Ishikawa (cell line): Measurements from ENCODE around the genes GAL3ST1, SMTN and LIMK2.

DNA sequence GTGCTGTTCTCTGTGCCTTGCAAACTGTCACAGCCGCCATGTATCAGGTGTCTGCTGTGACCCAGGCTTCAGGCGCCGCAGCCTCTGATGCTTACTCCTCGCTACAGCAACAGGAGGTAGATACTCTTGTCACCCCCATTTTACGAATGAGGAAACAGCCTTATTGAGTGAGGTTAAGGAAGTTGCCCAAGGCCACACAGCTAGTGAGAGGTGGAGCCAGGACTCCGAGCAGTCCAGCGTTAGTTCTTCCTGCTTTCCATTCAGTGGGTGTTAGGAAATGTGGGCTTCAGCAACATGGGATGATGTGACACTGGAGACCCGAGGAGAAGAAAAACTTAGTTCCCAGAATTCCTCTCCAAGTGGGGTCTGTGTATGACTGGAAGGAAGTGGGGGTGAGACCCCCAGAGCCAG, 14.3 kb downstream of the RNF215 start:
- RRBS = no CpG with 5 or more reads among the region's 8 CpGs

GRCh38 chr22:30422729-30423528, 2.6 kb upstream of the MTFP1 start:
- RRBS = 2% methylated on average over 6 of the region's 28 CpGs

DNA sequence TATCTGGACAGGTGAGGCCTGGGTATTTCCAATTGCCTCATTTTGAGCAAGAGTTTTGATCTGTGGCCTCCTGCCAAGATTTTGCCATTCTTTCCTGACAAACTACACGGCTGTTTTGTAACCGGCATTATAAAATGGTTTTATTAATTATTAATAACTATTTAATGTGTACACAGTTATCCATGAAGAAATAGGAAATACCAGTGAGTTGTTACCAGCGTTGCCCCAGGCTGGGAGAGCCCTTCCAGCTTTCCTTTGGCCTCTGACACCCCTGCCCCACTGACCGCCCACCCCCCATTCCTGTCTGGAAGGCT, 14.9 kb upstream of the SEC14L3 start:
- RRBS = no CpG with 5 or more reads among the region's 4 CpGs

GRCh38 chr22:30573599-30573878, 926 bp downstream of the GAL3ST1 start:
- RRBS = no CpG with 5 or more reads among the region's 6 CpGs

- RRBS = 35% methylated on average over 44 of the region's 79 CpGs
Measured at GRCh38 chr22:30573879-30575064, at the start of gene GAL3ST1. Gene GAL3ST1 (minus strand): TSS chr22:30574665.

DNA sequence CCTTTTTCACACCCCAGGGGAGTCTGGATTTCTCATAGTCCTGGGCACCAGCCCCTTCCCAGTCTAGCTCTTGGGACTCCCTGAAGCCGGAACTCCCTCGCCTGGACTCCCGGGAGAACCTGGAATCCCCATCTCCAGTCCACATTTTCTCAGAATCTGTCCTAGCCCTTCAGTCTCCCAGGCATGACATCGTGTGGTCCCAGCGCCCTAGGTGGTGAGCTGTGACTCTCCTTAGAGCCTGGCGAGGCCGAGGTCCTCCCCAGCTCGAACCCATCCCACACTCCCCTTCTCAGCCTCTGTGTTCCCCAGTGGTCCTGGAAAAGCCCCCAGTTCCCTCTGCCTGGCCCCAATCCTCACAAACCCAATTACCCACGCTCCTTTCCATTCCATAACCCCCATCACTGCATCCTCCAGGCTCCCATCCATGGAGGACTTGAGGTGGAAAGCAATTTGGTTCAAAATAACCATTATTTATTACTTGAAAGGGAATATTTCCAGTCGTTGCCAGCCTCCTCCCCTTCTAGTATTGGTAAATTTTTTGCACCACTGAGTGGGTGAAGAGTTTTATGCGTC, 811 bp upstream of the DUSP18 start:
- RRBS = 34% methylated on average over 1 of the region's 11 CpGs

- RRBS = no CpG with 5 or more reads among the region's 6 CpGs
Measured at GRCh38 chr22:30836125-30836692, 132.4 kb downstream of the MORC2 start.

DNA sequence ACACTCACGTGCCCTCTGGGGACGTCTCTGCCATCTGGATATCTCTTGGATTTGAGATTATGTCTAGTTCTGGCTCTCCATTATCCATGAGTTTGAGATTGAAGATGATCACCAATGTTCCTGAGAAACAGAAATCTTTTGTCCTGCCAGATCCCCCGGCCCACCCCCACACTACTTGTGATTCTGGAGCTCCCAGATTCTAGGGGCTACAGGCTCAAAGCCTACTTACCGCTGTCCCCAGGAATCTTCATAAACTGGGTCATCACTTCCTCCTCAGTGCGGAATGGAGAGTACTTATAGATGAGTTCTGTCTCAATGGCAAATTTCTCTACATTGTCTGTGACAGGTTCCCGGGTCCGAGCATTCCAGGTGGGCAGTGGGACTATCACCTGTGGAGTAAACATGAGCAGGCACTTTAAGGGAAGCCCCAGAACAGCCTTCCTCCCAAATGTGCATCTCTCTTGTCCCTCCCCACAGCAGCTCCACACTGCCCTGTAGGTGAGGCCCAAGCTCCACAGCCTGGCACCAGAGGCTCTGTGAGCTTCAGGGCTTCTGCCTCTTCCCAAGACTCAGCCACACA, 26.6 kb downstream of the MORC2 start:
- RRBS = no CpG with 5 or more reads among the region's 7 CpGs

DNA sequence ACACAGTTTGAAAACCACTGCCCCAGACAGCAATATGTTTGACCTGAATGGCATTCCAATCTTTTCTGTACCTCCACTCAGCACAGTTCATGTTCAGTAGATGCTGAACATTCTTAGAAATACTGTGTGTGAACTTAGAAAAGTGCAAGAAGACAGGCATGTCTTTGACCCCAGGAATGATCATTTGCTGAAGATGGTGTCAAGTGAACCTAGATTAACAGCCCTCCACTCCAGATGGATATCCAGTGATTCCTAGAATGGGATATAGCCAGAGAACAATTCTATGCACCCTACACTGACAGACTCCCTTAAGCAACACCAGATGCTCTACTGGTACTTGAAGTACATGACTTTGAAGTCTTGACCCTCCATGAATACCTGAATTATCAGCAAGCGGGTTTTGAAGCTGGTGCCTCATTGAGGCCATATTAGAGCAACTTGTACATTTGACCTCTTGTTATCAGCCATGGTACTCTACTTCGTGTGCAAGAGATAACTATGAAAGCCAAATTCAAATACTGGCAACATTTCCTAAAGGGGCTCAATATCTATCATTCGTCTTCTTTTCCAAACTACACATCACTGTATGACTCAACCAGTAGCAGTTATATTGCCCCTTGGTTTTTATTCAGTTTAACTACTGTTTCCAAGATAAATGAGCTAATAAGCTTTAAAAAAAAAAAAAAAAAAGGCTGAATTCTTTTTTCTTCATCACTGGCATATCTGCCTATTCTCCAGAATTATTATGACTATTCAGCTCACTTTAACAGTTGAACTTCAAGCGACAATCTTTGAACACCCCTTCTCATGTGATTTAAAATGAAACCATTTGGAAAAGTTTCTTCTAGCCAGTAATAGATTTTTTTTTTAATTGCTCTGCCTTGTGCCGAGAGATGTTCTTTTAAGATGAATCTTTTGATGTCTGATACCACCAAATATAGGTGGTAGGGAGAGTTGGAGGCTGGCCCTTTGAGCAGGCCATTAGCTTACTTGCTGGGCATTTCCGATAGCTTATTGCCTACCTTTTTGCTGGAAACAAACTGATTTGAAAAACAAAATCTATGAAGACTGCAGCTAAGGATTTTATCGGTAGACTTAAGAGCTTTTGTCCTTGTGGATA, 7.2 kb upstream of the MORC2 start:
- RRBS = no CpG with 5 or more reads among the region's 7 CpGs

DNA sequence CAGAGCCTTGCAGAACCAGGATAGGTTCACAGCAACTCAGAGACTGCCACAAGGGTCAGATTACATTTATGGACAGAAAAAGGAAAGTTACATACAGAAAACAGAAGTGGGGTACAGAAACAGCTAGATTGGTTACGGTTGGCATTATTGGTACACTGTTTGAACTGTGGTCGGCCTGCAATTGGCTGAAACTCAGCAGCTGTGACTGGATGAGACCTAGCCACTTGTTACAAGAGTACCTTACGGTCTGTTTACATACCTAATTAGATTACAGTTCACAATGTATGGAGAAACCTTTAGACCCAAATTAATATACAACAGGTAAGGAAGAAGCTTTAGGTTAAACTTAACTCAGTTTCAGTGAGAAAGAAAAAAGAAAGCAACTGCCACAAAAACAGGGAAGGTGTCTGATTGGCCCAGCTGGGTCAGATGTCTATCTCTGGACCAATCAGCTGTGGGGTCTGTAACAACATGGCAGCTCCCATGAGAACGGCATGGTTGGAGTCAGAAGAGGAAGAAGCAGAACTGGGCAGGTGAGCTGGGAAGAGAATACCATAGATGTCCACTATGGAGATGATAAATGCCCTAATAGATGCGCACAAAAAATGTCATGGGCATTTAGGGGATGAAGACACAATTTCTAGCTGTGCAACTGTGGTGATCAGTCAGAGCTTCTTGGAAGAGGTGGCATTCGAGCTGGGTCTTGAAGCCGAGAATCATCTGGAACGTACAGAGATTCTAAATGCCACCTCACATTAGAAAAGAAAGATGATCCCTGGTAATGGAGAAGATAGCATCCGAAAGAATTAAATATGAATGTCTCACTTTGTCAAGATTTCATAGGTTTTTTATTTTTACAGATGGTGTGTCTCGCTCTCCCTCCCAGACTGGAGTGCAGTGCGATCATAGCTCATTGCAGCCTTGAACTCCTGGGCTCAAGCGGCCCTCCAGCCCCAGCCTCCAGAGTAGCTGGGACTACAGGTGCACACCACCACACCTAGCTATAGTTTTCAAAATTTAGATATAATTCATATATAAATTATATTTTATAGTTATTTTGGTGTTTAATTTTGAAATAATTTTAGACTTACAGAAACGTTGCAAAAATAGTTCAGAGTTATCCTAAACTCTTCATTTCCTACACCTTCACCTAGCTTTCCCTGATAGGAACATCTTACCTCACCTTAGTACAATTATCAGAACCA, 17.1 kb upstream of the SMTN start:
- RRBS = no CpG with 5 or more reads among the region's 13 CpGs

DNA sequence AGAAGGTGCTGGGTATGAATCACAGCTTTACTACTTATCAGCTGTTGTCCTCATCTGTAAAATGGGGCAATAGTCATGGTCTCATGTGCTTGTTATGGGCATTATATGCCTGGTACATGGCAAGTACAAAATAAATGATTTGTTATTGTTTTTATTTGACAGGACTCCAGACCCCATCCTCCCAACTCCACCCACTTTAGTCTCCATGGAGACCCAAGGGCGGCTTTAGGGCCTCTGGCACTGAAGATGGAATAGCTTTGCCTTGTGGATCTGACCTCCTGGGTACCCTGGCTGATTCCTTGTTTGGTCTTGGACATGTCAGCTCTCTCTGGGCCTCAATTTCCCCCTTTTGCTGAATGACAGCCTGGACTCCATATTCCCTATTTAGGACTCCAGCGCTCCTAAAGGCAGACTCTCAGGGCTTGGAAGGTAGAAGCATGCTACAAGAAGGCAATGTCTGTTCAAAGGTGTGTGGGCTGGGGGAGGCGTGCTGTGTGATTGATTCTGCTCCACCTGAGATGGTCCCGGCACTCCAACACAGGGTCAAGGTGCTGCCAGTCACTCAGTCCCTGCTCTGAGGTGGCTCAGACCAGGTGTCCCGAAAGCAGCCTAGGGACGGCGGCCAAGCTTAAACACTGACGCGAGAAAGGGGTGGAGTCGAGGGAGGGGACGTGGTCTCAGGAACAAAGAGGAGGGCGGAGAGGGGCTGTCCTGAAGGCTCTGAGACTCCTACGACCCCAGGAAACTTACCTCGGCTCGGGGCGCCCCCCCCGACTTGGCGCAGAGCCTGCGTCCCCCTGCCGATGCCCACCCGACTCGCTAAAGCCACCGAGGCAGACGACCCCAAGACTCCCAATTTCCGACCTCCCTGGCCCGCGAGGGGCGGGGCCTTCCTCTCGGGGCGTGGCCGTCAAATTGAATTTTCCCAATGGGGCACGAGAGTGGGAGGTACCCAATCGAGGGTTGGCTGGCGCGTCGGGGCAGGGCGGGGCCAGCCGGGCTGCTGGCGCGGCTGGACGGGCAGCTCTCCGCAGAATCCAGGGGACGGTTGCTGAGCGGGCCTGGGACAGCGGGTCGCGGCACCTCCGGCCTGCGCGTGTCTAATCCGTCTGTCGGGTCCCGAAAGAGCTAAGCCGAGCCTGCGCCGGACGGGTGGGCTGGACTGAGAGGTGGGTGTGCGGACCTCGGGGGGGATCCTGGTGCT, at the start of gene SMTN:
TSS of gene SMTN (plus strand) at position 1,031 of the 1,204 bp plus-strand sequence.
- RRBS = 1% methylated on average over 21 of the region's 59 CpGs

GRCh38 chr22:31098475-31099316, 8.7 kb downstream of the SELENOM start:
- RRBS = 68% methylated on average over 3 of the region's 47 CpGs

- RRBS = 4% methylated on average over 22 of the region's 66 CpGs
Measured at GRCh38 chr22:31211820-31212836, at the start of gene LIMK2. Gene LIMK2 (plus strand): TSS chr22:31212298.

DNA sequence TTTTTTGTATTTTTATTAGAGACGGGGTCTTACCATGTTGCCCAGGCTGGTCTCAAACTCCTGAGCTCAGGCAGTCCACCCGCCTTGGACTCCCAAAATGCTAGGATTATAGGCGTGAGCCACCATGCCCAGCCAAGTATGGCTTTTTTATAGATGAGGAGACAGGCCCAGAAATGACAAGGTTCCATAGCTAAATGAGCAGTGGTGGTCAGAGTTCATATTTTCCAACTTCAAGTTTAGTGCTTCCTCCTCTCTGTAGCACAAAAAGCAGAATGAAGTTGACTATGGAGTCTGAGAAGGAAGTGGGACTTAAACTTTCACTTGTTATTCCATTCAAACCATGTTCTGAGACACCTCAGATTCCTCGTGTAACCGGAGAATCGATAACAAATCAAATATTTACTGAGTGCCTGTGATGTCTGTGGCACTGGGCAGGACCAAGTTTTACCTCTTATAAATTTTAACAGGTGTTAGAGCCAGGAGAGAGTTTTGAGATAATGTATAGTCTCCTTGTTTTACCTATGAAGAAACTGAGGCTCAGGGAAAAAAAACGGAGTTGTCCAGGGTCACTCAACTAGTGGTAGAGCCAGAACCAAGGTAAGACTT, 3.0 kb downstream of the LIMK2 start:
- RRBS = no CpG with 5 or more reads among the region's 7 CpGs

GRCh38 chr22:31279804-31280982, 12.1 kb downstream of the PIK3IP1 start:
- RRBS = no CpG with 5 or more reads among the region's 5 CpGs

GRCh38 chr22:31343755-31344171, 2.4 kb downstream of the PATZ1 start:
- RRBS = no CpG with 5 or more reads among the region's 9 CpGs

- RRBS = no CpG with 5 or more reads among the region's 10 CpGs
Measured at GRCh38 chr22:31685185-31685880, 23.3 kb upstream of the PISD start.

DNA sequence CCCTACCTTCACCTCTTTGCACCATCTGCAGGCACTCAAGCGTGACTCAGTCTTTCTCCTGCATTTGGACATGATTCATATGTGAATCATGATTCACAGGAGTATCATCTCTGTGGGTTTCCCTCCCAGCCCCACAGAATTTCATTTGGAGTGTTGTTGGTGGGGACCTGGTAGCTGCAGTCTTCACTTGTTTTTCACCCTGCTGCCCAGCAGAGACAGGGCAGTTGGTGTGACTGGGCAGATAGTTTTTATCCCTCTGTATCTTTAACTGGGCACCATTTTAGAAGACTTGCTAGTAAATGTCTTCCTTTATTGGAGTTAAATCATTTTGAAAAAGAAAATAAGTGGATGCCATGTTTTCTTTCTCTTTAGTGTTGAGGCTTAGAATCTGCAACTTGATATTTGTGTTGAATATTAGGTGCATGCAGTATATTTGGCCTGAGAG, 75.8 kb downstream of the DEPDC5 start:
- RRBS = no CpG with 5 or more reads among the region's 1 CpG

DNA sequence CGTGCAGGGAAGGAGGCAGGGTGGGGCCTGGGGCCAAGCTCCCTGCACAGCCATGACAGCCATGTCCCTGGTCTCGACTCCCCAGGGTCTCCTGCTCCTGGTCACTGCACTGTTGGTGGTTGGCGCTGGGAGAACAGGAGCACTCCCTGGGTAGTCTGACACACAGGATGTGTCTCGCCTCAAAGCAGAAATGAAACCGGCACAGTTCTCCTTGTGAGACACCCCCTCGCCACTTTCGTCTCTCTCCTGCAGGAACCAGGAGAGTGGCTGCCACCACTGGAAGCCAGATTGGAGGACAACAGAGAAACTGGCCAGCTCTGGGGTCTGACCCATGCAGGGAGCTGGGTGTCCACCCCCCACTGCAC, 27.1 kb upstream of the YWHAH start:
- RRBS = no CpG with 5 or more reads among the region's 7 CpGs

DNA sequence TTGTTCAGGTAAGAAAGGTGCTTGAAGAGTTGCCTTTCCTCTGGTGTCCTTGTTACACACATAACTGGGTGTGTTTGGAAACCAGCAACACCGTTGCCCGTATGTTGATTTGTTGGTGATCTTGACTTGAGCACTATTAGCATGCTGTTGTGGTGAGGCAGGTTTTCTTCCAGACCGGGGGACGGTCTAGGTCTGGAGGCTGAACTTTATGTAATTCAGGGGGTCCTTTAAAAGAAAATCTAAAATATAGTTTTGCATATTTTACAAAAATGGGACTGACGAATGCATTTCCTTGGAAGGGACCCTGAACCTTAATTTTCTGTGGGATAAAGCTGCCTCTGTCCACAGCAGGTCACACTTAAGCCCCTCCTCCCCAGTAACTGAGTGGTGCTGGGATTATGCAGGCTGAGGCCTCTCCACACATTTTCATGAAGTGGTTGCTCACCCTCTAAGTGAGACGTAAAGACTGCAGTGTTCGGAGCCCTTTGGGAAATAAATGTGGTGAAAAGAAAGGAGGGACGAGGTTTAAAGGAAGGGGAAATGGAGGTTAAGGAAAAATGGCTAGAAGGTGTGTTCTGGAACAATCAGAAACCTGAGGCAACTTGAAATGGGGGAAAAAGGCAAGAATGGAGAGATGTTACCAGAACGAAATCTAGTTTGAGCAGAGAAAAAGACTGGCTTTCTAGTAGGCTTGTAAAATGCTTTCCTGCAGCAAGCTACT, 1.9 kb downstream of the YWHAH start:
- RRBS = no CpG with 5 or more reads among the region's 9 CpGs